Skeletal muscle satellite cell (primary cell): ENCODE data around the gene C1orf146.

- CAGE, long polyA plus RNA = no peak
These were observed 124.7 kb downstream of the TGFBR3 start for GRCh38 chr1:91760898-91761933.

GRCh38 chr1:91845850-91846305 is 40.1 kb downstream of the TGFBR3 start:
- CAGE, long polyA plus RNA = no peak

DNA sequence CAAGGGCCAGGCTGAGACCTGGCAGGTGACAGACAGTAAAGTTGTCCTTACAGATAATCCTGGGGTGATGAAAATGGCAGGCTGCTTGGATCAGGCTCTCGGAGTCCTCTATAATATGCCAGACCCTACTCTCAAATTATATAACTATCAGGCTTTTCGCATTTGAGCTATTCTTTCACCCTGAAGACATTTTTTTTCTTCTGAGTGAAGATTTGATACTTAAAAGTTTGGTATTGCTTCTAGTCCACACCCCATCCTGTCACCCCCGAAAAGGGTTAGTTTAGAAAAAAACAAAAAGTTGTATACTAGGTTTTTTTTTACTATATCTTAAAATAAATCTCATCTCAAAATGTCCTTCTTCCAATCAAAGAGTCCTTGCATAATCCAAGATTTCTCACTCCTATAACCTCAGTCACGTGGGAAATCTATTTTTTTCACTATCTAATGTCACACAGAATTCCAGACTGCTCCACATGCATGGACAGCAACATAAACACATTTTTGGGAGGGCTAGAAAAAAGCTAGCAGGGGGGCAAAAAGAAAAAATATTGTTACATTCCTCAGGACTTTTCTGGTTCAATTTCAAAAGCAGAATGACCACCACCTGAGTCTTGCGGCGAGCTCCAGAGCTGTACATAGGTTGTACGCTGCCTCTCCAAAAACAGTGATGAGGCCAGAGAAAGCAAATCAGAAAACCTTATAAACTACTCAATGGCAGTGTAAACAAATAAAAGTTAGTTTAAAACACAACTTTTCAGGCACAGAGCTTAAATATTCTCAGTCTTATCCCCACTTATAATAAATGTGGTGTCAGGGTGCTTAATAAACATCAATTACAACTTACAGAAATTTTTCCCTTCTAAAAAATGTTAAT is 39.3 kb downstream of the TGFBR3 start:
- CAGE, long polyA plus RNA = no peak

GRCh38 chr1:91849131-91849722 is 36.7 kb downstream of the TGFBR3 start:
- CAGE, long polyA plus RNA = no peak

GRCh38 chr1:92217658-92218041 is at the start of gene C1orf146:
Gene C1orf146, plus strand, starts transcription at chr1:92217915.
- CAGE, long polyA plus RNA = no peak

- CAGE, long polyA plus RNA = no peak
These were observed 2.0 kb upstream of the DIPK1A start for GRCh38 chr1:92963180-92963710.

DNA sequence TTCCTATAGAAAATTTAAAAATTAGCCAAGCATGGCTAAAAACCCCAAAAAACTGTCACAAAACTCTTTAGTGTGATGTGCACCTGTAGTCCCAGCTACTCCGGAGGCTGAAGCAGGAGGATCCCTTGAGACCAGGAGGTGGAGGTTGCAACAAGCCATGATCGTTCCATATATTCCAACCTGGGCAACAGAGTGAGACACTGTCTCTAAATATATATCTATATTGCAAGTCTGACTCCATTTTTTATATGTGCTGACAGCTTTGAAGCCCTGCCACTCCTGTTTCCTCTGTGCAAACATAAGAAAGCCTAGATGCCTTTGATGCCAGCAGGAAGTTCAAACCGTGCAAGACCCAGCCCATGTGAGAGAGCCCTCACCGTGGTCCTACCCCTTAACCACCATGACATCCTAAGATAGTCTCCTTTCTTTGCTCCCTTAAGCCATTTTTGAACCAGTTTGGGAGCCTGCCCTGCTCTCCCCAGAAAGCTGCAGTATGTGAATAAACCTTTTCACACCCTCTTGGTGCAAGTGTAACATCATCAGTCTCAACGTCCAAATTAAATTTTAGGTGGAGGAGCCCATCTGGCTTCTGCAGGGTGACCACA is 3.7 kb upstream of the DIPK1A start:
- CAGE, long polyA plus RNA = no peak

- CAGE, long polyA plus RNA = no peak
These were observed 36.6 kb upstream of the MTF2 start for GRCh38 chr1:93042391-93042952.

- CAGE, long polyA plus RNA = no peak
These were observed 4.7 kb upstream of the DR1 start for GRCh38 chr1:93340667-93341813.

DNA sequence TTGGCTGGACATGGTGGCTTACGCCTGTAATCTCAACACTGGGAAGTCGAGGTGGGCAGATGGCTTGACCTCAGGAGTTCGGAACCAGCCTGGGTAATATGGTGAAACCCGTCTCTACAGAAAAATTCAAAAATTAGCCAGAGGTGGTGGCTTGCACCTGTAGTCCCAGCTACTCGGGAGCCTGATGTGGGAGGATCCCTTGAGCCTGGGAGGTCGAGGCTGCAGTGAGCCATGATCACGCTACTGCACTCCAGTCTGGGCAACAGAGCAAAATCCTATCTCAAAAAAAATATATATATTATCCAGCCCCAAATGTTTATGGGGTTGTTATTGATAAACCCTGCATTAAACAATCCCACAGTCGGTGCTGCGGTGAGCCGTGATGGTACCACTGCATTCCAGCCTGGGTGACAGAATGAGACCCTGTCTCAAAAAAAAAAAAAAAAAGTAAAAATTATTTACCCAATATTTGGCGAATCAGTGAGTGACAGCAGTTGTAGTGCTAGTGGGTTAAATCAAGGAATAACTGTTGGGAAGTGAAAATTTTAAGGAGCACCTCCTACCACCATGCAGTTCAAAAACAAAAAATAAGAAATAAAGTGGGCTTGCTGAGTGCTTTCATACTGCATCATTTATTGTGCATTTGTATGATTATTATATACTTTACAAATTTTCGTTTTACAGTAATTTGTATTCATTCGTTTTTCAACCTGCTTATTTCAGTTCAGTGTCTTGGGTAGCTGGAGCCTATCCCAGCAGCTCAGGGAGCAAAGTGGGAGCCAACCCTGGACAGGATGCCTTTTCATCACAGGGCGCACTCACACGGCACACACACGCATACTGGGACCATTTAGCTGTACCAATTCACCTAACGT is 21.2 kb downstream of the DR1 start:
- CAGE, long polyA plus RNA = no peak

DNA sequence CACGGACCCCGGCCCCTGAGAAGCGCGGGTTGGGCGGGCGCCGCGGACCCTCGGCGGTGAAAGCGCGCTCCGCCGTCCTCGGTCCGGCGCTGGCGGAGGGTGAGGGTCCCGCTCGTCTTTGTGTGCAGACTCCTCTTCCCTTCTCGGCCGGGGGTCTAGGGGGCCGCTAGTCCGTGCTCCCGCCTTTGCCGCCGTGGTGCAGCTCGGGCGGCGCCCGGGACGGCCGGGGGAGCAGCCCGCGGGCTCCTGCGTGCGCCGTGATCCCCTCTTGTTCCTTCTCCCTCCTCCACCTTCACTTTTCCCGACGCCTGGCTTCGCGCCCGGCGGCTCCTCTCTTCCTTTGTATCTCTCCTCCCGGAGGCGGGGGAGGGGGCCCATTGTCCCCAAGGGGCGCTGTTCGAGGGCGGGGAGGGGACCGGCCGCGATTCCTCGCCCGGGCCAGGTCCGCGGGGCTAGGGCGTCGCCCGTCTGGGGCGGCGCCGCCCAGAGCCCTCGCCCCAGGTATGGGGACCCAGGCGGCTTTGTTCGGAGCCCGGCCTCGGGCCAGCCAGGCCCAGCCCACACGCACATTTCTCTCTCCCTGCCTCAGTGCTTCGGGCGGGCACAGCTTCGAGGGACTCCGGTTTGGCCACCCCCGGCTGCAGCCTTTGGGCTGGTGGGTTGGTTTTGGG is 548 bp downstream of the FNBP1L start:
- CAGE, long polyA plus RNA = no peak

DNA sequence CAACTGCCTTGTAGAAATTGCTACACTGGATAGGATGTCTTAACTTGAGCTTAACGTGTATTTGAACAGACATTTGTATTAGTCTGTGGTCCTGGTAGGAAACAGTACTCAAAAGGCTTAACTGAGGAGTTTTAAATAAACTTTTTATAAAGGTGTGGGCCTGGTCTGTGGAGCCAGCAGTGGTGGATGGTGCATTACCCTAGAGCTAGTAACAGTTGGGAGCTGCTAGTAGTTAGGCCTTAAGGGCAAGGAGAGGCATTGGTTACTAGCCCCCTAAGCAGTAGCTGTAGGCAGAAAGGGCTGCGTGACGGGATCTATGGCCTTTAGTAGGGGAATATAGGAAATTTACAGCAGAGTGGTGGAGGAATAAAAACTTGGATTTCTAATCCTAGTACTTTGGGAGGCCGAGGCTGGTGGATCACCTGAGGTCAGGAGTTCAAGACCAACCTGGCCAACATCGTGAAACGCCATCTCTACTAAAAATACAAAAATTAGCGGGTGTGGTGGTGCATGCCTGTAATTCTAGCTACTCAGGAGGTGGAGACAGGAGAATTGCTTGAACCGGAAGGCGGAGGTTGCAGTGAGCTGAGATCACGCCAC is 25.8 kb downstream of the FNBP1L start:
- CAGE, long polyA plus RNA = no peak

DNA sequence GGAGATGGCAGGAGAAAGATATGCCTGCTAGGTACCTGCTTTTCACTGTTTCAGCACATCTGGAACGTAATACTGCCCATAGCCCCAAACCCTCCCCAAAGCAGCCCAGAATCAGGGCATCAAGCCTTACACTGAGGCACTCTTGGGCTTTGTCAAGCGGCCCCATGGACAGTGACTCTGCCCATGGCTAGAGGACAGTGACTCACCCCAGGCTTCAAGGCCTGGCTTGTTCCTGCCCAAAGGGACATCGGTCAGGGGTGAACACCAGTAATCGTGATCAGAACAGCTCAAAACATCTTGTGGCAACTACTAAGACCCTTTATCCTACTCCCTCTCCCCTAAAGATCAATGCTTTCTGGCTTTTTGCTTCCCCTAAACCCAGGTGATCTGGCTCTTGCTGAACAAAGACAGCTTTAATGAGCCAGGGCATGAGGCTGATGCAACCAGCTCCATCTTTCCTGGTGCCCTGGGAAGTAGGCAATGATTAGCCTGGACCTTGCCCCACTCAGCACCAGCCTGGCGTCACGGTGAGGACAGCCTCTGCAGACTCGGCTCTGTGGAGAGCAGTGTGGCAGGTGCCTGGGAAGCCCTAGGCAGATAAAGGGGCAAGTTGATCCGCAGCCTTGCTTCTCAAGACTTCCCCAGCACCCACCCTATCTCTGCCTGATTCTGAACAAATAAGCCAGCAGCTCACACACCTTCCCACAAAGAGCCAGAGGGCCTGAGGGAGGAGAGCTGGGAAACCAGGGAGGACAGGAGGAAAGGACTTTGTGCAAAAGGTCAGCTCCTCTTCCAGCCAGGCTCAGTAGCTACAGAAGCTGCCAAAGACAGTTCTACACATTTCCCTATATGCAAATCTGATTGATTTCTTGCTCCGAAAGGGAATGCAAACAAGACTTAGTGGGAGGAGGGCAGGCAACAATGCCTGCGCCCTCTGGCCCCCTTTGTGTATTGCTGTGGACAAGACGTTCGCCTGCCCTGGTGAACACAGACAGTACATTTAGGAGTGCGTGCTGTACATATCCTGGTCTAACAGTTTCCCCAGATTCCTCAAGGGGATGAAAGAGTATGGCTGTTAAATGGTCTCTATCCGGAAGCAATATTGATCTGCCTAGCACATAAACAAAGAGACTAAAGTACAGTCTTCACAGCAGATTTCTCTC is 64.0 kb downstream of the BCAR3 start:
- CAGE, long polyA plus RNA = no peak

DNA sequence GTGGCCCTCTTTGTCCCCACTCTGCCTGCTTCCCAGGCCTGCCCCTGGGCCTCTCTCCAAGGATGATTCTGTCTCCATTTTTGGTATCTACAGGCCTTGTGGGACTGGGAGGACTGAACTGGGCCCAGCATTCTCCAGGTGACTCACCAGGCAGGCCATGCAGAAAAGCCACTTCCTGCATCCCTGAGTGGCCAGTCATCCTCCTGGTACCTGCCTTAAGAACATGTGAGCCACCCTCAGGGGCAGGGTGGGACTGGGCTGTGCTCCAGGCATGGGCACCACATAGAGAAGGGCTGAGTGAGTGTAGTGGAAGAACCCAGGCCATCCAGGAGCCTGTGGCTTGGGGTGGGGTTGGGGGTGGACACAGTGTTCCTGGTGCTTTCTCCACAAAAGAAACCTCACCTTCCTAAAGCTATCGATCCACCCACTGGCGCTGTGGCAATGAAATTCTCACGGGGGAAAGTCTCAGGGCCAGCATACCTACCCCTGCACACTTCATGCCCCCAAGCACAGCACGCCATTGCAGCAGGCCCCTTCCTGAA is 20.1 kb upstream of the BCAR3 start:
- CAGE, long polyA plus RNA = no peak

DNA sequence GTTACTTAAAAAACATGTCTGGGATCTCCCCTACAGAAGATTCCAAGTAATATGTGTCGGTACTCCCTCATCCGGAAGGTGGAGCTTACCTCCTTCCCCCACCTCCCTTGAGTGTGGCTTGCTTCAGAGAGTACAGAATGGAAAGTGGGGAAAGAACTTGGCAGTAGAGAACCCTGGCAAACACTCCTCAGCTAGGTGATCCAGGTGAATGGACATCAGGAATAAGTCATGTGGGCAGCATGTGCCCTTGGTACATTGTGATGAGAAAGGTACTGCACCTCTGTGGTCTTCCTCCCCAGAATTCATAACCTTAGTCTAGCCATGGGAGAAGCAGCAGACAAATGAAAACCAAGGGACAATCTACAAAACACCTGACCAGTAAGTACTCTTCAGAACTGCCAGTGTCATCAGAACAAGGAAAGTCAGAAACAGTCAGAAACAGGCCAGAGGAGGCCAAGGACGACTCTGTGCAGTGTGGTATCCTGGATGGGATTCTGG is 49.1 kb upstream of the BCAR3 start:
- CAGE, long polyA plus RNA = no peak

DNA sequence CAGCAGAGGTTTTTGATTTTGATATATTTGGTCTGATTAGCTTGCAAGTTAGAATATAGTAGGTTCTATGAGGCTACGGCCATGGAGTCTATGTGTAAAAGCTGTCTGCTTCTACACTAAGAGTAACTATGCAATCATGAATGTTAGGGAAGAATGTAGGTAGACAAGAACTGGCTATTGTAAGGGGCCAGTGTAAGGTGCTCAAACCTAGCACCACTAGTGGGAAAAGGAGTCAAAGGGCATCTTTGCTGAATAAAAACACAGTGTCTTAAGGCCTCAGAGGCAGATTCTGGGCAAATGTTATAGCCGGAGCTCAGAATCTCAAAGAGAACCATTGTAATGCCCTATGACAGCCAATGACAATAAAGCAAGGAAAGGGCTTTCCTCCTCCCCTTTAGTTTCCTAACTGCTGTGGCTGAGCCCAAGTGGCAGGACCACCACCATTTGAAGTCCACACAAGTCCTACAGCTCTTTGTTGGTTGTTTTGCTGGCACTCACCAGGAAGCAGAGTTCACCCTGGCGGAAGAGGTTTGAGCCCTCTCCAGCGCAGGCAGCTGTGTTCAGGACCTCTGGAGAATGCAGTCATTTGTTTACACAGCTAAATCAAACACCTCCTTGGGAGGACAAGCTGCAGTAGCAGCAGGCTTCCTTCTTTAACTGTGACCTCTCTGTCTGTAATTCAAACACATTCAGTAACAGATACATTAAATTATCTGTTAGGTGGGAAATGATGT is 52.2 kb downstream of the ABCA4 start:
- CAGE, long polyA plus RNA = no peak

GRCh38 chr1:94069357-94070083 is 51.4 kb downstream of the ABCA4 start:
- CAGE, long polyA plus RNA = no peak

- CAGE, long polyA plus RNA = no peak
These were observed 53.1 kb upstream of the ABCA4 start for GRCh38 chr1:94173887-94174525.

DNA sequence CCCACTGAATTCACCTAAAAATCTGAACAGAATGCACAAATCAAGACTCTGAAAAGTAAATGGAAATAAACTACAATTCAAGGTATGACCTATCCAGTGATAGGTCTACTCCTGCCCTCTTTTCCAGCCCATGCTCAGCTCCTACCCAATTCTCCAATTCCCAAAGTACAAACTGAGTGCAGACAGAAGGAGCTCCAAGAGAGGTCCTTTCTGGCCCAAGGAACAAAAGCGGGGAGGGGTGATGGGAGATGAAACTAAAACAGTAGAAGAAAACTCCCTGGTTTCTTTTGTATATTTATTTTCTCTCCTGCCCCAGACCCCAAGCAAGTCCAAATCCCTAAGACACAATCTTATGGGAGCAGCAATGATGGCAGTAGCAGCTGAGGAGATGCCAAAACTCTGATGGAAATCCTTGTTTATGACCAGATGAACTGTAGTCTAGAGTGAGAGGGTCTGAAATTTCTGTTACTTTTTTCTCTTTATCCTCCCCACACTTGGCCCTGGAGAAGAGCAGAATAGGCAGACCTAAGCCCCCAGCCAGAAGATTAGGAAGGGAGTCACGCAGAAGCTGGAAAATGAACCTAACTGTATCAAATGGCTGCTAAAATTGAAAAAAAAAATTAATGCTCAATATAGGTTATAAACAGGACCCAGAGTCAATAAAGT is 45.0 kb downstream of the ARHGAP29 start:
- CAGE, long polyA plus RNA = no peak

- CAGE, long polyA plus RNA = no peak
These were observed 1.7 kb downstream of the ARHGAP29 start for GRCh38 chr1:94235624-94236154.